ENCODE measurements around the gene EMC4.

DNA sequence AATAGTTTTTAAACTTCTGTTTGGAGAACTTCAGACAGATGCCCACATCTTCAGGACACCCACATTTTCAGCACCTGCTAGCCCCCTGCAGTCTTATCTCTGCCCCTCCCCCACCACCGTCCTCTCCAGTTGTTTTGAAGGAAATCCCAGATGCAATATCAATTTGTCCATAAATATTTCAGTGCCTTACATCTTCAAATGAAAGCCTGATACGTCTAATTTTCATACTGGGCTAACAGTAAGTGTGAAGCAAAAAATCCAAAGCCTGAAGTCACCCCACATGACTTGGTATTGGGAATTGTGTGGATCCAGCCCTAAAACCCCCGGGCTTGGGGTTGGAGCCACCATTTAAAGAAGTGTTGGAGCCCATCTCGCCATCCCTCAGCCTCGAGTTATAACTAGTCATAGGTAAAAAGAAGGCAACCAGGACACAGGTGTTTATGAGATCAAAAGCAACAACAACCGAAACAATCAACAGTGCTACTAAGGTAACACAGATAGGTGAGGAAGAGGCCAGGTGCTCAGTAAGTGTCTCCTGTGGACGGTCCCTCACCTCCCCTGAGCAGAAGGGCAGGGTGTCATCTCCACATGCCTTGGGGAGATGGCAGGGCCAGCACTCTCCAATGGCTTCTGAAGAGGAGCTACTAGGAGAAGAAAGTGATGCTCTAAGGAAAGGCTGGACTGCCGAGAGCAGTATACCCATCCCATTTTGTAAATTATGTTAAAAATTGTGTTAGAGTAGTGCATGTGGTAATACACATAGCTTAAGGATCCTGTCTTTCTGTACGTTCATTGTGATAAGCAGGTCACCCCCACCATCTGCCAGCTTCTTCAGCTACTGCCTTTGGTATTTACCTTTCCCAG is 28.3 kb downstream of the KLF13 start:
- PRO-cap, result no peak

- PRO-cap, result no peak
Measured at GRCh38 chr15:31371884-31372416, 45.3 kb downstream of the KLF13 start.

- PRO-cap, result no peak
Measured at GRCh38 chr15:31442566-31443308, 116.1 kb downstream of the KLF13 start.

DNA sequence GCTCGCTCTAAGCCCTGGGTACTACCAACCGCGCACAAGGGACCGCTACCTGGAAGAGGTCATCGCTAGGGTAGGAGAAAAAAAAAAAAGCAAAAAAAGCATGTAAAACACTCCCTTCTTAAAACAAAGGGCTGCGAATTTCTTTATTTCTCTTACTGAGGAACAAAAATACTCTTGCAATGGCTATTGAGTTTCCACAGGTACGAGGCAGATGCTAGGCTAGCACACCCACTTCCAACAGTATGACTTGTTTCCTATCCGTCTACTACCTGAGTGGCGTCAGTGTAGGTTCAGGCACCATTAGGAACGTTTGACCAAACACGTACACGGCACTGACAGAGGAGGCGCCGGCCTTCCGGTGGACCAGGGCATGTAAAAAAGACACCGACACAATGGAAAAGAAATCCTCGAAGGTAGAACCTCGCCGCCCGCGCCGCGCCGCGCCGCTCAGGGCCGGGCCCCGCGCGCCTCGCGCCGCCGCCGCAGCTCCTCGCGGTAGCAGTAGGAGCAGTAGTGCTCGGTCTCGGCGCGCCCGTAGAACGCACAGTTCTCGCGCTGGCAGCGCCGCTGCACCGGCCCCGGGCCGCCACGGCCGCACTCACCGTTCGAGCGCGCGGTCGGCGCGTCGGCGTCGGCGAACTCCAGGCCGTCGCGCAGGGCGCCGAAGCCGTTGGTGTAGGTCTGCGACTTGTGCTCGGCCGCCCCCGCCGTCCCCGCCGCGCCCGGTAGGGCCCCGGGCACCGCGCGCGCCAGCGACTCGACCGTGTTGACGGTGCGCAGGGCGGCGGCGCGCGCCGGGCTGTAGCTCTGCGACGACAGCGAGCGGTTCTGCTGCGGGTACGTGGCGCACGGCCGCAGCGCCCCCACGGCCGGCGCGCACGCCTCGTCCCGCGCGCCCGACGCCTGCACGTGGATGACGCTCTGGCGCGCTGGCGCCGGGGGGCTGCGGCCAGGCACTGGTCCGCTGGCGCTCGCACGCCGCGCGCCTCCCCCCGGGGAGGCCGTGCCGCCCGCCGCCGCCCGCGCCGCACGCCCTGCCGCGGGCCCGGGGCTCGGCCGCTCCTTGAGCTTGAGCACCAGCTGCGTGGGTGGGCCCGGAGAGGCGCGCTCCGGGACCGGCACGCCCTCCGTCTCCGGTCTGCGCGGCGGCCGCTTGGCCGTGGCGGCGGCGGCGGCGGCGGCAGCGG is 156.6 kb downstream of the KLF13 start:
- PRO-cap, result bidirectional peak, plus-strand start at position 913 of the sequence, minus-strand start at position 830 of the sequence

GRCh38 chr15:31631522-31632298 is 238.8 kb downstream of the OTUD7A start:
- PRO-cap, result no peak

DNA sequence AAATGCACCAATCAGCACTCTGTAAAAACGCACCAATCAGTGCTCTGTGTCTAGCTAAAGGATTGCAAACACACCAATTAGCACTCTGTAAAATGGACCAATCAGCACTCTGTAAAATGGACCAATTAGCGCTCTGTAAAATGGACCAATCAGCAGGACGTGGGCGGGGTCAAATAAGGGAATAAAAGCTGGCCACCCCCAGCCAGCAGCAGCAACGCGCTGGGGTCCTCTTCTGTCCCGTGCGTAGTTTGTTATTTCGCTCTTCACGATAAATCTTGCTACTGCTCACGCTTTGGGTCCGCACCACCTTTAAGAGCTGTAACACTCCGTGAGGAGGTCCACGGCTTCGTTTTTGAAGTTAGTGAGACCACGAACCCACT is 52.7 kb upstream of the OTUD7A start:
- PRO-cap, result no peak

DNA sequence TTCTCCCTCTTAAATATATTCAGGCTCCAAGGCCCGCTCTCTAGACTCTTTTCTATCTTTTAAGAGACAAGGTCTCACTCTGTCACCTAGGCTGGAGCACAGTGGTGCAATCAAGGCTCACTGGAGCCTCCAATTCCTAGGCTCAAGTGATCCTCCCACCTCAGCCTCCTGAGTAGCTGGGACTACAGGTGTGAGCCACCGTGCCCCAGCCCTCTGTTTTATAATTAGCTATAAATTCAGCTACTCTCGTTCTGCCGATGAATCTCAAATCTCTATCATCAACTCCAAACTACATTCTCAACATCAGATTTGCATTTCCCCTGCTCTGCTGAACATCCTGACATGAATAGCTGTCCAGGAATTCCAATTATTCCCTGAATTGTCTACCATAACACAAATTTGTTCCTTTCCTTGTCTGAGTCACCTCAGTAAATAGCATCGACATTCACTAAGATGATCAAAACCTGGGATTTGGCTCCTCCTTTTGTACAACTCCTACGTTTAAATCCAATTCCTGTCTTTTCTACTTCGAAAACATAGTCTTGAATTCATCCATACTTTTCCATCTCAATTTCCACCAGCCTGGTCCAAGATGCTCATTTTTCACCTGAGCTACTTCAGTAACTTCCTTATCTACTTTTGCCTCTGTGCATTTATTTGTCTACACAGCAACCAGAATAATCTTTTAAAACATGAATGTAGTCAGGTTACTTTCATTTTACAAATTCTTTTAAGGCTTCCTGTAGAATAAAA is 106.9 kb downstream of the GREM1 start:
- PRO-cap, result no peak

GRCh38 chr15:33088575-33089448 is 105.7 kb downstream of the FMN1 start:
- PRO-cap, result no peak

GRCh38 chr15:33091902-33092856 is 102.3 kb downstream of the FMN1 start:
- PRO-cap, result no peak

DNA sequence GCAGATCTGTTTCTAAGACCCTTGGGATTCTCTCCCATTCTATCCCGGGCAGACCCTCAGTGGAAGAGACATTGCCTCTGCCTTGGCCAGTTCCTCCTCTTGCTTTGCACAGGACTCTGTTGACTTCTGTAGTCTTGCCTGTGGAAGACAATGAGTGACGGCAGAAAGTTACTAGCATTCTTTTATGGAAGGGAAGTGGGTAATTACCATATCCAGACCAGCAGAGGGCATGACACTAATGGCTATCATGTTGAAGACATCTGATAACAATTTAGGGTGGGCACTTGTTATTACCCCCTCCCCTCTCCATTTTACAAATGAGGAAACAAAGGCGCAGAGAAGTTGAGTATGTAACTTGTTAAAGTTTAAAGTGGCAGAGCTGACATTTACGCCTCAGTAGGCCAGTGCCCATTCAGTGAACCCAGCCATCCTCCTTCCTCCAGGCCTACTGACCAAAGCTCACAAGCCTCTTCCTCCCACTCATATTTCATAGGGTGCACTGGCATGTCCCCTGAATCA is 48.2 kb upstream of the FMN1 start:
- PRO-cap, result no peak

- PRO-cap, result no peak
Measured at GRCh38 chr15:33530596-33530873, 219.8 kb downstream of the RYR3 start.

DNA sequence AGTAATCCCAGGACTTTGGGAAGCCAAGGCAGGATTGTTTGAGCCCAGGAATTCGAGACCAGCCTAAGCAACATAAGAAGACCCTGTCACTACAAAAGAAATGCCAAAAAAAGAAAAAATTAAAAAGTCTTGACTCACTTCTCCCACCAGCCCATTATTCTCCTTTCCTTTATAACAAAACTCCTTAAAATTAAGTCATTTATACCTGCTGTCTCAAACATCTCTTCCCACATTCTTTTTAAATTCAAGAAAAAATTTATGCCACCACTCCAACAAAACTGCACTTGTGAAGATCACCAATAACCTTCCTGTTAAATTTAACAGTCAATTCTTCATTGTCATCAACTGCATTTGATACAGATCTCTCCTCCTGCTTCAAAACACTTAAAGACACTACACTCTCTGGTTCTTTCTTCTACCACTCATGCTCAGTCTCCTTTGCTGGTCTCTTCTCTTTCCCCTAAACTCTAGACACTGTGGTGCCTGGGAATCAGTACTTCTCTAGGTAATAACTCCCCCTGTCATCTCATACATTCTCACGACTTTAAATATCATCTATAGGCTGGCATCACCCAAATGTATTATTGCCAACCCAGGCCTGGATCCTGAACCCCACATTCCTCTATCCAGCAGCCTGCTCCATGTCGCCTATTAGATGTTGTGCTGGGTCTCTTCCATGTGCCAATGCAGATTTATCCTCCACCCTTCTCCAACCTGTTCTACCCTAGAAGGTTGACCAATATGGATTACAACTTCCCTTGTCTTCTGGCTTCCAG is 30.3 kb downstream of the CHRM5 start:
- PRO-cap, result no peak

GRCh38 chr15:34224750-34225146 is at the start of gene EMC4:
TSS of gene EMC4 (plus strand) at chr15:34225016.
- PRO-cap, result bidirectional peak, plus-strand start at chr15:34225024, minus-strand start at chr15:34224927

DNA sequence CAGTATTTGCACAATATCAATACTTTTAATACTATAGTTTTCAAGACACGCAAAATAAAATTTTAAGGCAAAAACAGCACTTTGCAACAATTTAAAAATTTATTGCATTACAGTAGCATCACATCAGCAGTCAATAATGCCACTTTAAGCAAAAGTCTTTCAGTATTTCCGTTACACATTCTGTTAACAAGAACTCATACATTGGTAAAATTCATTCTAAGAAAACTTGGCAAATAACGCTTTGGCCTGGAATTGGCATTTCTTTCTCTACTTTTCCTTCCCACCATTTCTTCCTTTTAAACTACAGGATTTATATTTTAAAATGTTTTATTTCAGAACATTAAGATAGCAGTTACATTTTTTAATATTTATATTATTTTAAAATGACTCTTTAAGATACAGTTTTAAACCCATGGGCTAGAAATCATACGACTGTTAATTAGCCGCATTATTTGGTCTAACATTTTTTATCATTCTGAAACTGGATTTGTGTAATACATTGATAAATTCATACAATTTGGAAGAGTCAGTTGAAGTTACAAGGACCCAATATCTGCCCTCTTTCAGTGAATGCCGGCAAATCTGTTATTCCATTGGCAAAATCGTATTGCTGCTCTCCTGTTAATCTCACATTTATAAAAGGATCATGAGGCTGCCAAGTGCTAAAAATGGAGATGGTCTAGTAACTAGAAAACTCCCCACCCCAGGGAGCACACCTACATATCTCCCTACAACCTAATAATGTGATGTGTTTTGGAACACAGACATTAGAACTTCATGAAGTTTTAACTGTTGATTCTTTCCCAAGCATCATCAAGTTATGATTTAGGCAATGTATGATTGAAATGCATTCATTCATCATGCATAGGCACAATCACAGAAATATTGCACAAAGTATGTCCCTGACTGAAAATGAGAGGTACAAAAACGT is 12.3 kb upstream of the LPCAT4 start:
- PRO-cap, result no peak

- PRO-cap, result no peak
Measured at GRCh38 chr15:34647776-34648635, 64.6 kb upstream of the GOLGA8B start.

DNA sequence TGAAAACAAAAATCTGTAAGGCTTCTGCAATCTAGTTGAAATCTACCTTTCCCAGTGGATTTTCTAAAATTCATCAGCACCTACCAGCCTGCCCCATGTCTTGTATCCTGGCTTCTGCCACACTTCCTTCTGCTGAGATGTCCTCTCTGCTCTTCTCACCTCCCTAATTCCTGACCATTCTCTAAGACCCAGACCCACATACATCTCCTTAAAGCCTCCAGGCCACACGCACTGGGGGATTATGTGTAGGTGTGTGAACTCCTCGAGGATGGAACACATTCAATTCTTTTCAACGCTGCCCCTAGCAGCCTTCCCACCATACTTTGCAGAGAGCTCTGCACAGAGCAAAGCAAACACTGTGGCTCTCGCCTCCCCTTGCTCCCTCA is 6.2 kb downstream of the ACTC1 start:
- PRO-cap, result no peak

DNA sequence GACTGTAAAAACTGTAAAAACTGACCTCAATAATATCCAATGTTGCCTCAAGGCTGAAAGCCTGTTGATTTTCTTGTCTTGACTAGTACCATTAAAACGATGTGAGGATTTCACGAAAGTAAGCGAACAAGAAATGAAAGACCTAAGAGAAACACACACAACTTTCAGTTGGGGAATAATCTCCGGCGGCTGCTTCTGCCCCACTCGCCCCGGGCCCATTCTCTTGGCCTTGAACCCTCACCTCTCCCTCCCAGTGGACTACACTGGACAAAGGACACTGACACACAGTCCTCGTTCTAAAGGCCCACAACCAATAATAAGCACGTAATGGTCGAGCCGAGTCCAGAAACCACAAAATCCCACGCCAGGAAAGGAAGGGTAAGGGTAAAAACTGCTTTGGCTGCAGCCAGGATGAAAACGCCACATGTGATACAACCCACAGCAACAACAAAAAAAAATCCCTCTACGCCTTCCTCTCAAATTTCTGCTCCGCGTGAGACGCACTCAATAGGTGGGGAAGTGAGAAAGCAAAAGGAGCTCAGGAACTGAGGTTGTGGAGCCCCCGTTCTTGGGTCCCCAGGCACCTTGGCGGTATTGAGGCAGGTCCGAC is 450 bp downstream of the ZNF770 start:
- PRO-cap, result bidirectional peak, plus-strand start at position 507 of the sequence, minus-strand start at position 219 of the sequence

DNA sequence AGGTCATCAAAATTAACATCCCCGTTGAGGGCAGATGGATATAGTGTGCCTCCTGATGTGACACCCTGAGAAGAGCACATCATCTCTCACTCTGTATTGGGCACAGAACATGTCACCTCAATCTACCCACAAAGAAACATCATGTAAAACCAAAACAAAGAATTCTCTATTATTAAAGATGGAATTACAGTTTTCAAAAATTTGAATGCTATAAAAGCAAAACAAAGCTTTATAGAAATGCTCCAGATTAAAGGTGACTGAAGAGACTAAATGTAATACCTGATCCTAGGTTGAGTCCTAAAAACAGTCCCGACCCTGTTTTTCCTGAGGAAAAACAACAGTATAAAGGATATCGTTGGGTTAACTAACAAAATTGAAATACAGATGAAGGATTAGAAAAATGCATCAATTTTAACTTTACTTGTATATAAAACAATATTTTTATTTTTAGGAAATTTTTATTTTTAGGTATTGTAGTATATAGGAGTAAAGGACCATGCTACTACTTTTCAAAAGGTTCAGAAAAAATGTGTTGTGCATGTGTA is 222.2 kb upstream of the NANOGP8 start:
- PRO-cap, result no peak

GRCh38 chr15:35357880-35358339 is 188.1 kb downstream of the DPH6 start:
- PRO-cap, result no peak

DNA sequence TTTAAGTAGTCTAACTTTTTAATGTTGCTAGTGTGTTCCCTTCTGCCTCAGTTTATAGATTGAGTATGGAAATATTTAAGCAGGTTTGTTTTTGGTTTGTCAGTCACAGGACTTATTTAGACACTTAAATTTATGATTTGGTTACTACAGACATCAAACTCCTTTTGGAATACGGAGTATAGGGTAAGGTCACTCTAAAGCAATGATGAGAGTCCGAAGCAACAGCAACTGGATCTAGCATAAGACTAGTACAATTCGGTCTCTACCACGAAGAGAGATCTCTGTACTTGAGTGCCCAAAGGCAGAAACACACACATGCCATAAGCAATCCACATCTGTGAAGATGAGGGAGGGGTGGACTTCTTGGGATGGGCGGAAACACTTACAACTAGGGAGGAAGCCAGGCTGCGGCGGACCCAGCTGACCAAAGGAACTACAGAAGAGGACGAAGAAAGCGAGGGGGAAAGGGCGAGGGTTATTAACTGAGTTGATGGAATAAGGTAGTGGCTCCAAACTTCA is 675 bp downstream of the DPH6 start:
- PRO-cap, result bidirectional peak, plus-strand start at position 427 of the sequence, minus-strand start at position 293 of the sequence

Measured in left lung (tissue), 1 donor.